Right atrium auricular region (tissue), 2 donors: Measurements from ENCODE around the genes LRP10 and RNF212B.

DNA sequence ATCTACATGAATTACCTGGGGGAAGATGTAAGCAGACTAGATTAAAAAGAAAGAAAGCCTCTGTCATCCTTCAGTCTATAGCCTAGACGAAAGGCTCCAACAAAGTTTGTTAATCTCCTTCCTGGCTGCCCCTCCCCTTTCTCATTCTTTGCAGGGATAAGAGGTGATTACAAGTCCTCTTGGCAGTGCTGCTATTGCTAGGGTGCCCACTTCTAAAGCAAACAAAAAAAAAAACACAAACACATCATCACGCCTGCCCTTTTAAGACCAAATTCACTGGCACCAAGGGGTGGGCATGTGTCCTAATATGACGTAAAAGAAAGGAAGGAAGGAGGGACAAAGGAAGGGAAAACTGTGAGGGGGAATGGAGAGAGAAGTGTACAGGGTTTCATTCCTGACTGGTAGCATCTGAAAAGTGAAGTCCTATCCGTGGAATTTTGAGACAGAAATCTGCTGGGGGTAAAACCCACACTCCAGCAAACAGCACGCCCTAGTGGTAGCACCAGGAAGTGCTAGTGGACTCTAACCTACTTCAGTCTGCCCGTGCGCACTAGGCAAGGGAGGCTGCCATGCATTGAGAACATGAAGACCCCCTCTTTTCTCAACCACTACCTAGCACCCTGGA lies 2.7 kb upstream of the SLC7A7 start:
- PRO-cap = no peak
- RAMPAGE, long total RNA, 2 experiments = no peak in any of the 2 experiments

GRCh38 chr14:22841361-22841697 lies 4.9 kb downstream of the MMP14 start:
- PRO-cap = no peak
- RAMPAGE, long total RNA, 2 experiments = no peak in any of the 2 experiments

DNA sequence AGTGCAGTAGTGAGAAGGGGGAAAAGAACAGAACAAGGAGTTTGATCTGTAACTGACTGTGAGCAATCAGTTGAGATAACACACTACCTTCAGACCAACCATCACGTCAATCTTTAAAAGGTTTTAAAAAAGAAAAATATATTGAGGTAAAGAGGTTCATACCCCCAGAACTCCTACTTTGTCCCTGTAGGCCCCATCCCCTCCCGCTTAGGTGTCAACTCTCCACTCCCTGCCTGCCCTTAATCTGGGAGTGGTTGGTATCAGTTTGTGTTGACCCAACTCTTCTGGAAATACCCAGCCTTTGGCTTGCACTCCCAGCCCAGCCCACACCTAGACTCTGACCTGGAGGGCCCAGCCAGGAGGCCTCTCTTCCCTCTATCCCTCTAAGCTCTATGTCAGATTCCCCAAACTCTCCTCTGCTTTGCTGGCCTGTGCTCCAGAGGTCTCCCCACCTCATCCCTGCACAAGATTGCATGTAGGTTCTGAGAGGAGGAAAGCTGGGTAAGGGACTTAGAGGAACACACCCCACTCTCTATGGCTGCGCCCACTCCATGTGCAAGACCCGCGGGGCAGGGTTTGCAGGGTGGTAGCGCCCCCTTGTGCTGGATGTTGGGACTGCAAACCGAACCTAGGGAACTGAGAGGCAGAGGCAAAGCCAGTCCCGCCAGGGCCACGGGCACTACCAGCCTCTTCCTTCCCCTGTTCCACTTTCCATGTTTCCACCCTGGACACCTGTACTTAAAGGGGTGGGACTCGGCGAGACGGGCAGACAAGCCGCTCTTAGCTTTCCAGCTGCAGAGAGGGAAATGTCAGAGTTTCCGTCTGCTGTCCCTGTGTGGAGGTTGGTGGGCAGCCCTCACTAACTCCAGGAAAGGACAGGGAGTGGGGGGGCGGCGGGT lies 16.5 kb downstream of the MMP14 start:
- PRO-cap = no peak
- RAMPAGE, long total RNA, 2 experiments = no peak in any of the 2 experiments

DNA sequence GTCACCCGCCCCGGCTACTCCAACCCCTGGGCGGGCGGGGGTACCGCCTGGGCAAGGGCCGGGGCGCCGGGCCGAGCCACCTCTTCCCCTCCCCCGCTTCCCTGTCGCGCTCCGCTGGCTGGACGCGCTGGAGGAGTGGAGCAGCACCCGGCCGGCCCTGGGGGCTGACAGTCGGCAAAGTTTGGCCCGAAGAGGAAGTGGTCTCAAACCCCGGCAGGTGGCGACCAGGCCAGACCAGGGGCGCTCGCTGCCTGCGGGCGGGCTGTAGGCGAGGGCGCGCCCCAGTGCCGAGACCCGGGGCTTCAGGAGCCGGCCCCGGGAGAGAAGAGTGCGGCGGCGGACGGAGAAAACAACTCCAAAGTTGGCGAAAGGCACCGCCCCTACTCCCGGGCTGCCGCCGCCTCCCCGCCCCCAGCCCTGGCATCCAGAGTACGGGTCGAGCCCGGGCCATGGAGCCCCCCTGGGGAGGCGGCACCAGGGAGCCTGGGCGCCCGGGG lies at the start of gene LRP10:
LRP10 (plus strand) TSS at position 4 of the 497 bp plus-strand sequence.
- PRO-cap = bidirectional peak, plus-strand start at position 27 of the sequence, minus-strand start outside the sequence; bidirectional peak, plus-strand start at position 427 of the sequence, minus-strand start at position 323 of the sequence
- RAMPAGE, long total RNA, 2 experiments = start-site peak on the plus strand in 2 of 2 experiments, centred at positions 72 to 409 of the sequence, 194 to 2,302 reads per replicate

DNA sequence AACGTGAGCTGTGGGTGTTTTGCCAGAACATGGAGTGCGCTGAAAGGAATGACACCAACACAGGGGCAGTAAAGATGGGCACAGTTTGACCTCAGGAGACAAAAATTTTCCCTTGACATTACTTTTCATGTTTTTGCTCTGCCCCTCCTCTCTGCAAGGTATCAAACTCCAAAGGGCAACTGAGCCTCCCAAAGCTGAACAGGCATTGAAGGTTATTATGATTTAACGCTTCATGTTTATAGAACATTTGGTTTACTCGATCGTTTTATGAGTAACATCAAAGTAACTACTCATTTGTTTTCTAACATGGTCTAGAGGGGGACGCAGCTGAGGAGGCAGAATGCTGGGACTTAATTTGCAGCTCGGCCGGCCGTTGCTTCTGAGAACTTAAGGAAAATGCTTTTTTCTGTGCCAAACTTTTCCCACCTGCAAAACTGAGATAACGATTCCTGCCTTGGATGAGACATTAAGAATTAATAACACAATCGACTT lies 992 bp downstream of the HAUS4 start:
- PRO-cap = no peak
- RAMPAGE, long total RNA, 2 experiments = no peak in any of the 2 experiments

DNA sequence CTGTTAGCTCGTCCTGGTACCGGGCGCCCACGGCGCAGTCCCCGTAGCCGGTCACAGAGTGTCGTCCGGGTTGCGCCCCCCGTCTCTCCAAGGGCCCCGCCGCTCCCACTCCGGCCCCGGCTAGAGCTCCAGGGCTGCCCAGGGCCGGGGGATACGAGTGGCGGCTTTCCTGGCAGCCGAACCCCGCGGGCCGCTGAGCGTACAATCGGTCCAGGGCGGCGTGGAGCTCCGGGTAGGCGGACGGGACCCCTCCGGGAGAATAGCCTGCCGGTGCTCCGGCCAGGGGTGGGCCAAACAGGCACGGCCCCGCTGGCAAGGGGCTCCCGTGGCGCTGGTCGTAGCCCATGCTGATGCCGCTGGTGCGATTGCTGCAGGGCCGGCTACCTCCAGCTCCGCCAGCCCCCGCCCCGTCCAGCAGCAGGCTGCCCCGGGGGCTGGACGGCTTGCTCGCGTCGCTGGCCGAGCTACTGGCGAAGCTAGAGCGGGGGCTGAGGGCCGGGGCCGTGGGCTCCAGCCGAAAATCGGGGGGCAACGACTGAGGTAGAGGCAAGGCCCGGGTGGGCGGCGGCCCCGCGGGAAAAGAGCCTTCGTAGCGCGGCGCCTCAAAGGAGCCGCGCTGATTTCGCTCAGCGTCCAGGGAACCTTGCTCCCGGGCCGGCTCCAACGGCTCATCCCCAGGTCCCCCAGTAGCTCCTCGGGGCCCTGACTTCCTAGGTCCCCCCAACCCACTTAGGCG lies 760 bp downstream of the AJUBA start:
- PRO-cap = no peak
- RAMPAGE, long total RNA, 2 experiments = no peak in any of the 2 experiments

DNA sequence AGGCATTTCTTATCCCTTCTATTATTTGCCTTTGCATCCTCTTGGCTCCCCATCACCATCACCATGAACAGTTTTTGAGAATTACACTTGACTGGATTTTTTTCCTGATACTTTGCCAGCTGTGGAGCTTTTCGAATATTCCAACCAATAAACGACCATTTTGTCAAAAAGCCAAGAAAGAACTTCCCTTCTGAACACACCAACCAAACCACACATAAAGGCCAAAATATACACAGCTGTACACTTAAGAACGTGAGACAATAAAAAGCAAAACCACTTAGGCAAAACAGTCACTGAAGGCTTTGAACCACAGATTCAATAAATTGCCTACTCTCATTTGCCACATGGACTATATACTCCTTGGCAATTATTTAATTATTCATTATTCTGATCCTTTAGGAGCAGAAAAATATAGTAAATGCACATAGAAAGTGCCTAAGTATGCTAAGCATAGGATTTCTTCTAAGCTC lies 1.1 kb downstream of the C14orf93 start:
- PRO-cap = no peak
- RAMPAGE, long total RNA, 2 experiments = no peak in any of the 2 experiments

DNA sequence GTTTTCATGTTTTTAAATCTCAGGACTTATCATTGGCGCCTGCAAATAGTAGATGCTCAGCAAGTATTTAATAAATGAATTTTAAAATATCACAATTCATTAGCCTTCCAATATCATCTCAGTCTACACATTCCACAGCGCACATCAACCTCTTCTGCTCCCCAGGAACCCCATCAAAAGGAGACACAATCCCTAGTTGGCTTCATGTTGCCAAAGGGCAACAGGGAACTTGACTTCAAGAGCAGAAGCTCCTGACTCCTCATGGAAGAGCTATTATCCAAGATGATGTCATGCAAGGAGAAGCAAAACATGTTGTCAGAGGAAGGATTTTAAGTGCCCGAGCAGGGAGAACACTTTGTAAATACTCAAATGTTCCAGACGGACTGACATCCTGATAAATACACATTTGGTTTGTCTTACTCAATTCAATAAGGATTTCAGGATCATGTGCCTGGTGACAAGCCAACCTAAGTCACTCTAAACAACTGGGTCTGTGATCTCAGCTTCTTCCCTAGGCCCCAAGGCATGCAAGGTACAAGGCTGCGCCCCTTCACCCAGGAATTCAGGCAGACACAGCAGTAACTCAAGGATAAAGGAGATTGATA lies 26.6 kb upstream of the CEBPE start:
- PRO-cap = no peak
- RAMPAGE, long total RNA, 2 experiments = no peak in any of the 2 experiments

DNA sequence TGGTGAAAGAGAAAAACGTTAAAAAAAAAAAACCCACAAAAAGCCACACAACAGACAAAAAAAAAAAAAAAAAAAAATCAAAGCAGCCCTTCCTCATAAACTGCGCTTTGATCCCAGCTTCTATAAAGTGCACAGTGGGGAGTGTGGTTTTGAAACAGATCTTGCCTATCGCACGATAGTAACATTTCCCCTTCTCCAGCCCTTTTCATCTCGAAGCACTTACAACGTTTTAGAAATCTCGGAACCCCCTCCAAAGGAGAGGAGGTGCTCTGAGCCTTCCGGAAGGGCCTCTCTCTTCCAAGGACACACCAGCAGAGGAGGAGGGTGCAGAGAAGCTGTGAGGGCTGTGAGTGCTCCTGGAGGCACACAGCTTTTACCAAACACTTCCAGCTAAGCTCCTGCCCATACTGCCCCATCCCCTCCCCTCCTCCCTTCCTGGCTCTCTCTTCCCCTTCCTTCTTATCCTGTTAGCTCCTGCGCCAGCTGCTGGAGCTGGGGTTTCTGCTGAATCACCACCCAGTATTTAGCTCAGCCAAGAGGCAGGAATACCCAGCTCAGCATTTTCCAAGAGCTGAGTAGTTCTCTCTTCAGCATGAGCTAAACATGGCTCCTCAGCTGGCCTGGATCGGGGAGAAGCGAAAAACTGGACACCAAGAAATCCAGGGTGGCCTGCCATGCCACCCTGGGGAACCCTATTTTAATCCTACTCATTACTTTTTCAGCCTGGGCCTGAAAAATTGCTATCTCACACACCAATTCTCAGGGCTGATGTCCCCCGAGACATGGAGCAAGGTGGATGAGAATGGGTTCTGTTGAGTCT lies 28.3 kb downstream of the SLC7A8 start:
- PRO-cap = unidirectional peak, minus-strand start at position 378 of the sequence; unidirectional peak, minus-strand start at position 409 of the sequence; unidirectional peak, minus-strand start at position 431 of the sequence
- RAMPAGE, long total RNA, 2 experiments = start-site peak on the minus strand in 1 of 2 experiments, centred at position 349 of the sequence, 13 reads per replicate

- PRO-cap = no peak
- RAMPAGE, long total RNA, 2 experiments = no peak in any of the 2 experiments
Observed at GRCh38 chr14:23237546-23238273, at the start of gene RNF212B. Gene RNF212B (plus strand): TSS chr14:23237936.

DNA sequence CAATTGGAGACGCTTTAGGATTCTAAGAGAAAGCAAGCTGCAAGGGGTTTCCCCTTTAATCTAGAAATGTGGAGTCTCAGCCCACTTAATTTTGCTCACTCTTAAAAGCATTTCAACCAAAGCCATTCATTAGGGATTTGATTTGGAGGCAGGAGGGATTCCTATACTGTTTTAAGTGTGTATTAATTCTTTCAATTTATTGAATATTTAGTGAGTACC lies 1.3 kb downstream of the PABPN1 start:
- PRO-cap = no peak
- RAMPAGE, long total RNA, 2 experiments = no peak in any of the 2 experiments

DNA sequence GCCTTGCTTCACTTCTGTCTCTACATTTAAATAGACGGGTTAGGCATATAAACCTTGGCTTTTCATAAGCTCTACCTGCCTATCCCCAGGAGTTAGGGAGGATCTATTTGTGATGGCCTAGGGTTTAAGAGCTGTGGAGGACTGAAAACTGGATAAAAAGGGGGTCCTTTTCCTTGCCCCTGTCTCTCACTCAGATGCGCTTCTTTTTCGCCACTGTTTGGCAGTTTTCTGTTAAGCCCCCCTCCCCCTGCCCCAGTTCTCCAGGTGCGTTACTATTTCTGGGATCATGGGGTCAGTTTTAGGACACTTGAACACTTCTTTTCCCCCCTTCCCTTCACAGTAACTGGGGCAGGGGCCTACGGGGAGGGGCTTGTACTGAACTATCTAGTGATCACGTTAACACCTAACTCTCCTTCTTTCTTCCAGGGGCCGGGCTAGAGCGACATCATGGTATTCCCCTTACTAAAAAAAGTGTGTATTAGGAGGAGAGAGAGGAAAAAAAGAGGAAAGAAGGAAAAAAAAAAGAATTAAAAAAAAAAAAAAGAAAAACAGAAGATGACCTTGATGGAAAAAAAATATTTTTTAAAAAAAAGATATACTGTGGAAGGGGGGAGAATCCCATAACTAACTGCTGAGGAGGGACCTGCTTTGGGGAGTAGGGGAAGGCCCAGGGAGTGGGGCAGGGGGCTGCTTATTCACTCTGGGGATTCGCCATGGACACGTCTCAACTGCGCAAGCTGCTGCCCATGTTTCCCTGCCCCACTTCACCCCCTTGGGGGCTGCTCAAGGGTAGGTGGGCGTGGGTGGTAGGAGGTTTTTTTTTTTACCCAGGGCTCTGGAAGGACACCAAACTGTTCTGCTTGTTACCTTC lies 3.8 kb downstream of the PABPN1 start:
- PRO-cap = no peak
- RAMPAGE, long total RNA, 2 experiments = no peak in any of the 2 experiments

GRCh38 chr14:23364080-23364589 lies 837 bp downstream of the EFS start:
- PRO-cap = bidirectional peak, plus-strand start at chr14:23364448, minus-strand start at chr14:23364169
- RAMPAGE, long total RNA, 2 experiments = no peak in any of the 2 experiments

DNA sequence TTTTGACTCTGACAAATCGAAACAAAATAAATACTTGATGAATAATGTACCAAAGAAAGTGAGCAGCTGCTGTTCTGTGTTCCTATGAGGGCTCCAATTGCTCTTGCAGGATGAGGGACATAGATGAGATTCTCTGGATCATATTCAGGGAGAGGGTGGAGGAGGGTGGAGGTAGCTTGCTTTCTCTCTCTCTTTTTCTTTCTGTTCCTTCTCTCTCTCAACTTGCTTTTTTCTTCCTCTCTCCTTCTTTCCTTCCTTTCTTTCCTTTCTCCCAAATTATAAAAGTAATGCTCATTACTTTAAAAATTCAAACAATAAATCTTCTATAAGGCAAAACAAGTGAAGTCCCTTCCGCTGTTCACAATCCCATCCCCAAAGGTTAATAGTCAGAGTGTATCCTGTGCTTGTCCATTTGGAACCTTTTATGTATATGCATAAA lies 8.9 kb upstream of the MYH7 start:
- PRO-cap = bidirectional peak, plus-strand start at position 141 of the sequence, minus-strand start at position 99 of the sequence
- RAMPAGE, long total RNA, 2 experiments = no peak in any of the 2 experiments

DNA sequence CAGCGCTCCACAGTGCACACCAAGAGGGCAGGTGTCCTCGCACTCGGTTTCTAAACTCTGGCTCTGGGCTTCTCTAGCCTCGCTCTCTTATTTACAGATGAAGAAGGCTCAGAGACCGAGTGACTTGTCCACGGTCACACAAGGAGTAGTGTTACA lies 620 bp upstream of the NGDN start:
- PRO-cap = no peak
- RAMPAGE, long total RNA, 2 experiments = no peak in any of the 2 experiments

- PRO-cap = no peak
- RAMPAGE, long total RNA, 2 experiments = no peak in any of the 2 experiments
Observed at GRCh38 chr14:23602411-23602950, 23.9 kb upstream of the JPH4 start.

- PRO-cap = no peak
- RAMPAGE, long total RNA, 2 experiments = no peak in any of the 2 experiments
Observed at GRCh38 chr14:23931762-23932134, 21.8 kb upstream of the DHRS4 start.

- PRO-cap = no peak
- RAMPAGE, long total RNA, 2 experiments = no peak in any of the 2 experiments
Observed at GRCh38 chr14:23954836-23955429, 1.4 kb downstream of the DHRS4 start.

DNA sequence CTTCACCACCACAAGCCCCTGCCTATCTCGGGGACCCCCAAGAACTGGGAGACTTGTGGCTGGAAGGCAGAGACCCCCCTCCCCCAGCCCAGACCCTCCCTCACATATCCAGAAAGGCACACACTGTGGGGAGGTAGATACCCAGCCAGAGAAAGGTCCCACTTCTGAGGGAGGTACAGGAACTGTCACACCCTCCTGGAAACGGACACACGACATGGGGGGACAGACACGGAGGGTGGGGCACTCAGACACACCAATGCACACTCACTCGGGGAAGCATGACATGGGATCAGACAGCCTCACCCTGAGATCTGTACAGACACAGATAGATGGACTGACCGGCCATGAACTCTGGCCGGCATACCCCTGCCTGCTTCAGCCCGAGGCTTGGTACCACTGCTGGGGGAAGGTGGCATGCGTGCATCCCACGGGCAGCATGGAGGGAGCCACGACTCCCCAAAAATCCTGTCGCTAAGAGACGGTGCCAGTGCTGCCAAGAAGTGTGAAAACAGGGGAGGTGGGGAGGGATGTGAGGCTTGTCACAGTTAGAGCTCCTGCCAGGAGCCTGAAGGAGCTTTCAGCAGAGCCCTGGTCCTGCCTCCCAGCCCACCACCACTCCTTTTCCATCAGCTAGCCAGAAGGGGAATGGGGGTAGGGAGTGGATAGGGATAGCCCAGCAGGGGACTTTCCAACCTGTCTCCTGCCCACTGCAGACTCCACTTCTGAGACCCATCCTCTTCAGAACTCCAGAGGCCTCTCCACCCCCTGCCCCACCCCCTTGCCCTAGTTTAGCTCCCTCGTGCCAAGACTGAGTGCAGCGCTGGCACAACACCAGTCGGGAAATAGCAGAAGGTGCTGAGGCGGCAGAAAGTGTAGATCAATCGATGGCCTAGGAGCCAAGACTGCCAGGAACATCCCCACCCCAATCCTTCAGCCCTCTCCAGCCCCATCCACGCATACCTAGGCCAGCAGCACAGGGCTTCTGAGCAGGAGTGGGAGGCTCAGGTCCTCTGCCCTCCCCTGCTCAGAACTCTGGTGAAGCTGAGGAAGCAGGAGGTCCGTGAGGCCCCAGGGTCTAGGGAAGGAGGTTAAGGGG lies 737 bp downstream of the CPNE6 start:
- PRO-cap = no peak
- RAMPAGE, long total RNA, 2 experiments = no peak in any of the 2 experiments

GRCh38 chr14:24131740-24132160 lies 1.3 kb downstream of the FITM1 start:
- PRO-cap = no peak
- RAMPAGE, long total RNA, 2 experiments = no peak in any of the 2 experiments